Endometrial microvascular endothelial cells (primary cell): ENCODE measurements around a stretch of chr7.

GRCh38 chr7:64890668-64891273 lies 12.3 kb upstream of the ZNF273 start:
- RAMPAGE, long total RNA = no peak

GRCh38 chr7:64997763-64998680 lies 8.5 kb downstream of the ERV3-1 start:
- RAMPAGE, long total RNA = no peak

- RAMPAGE, long total RNA = no peak
Measured at GRCh38 chr7:65509313-65509618, 135.6 kb downstream of the ZNF92 start.

- RAMPAGE, long total RNA = no peak
Measured at GRCh38 chr7:65751347-65751663, 121.6 kb upstream of the VKORC1L1 start.

- RAMPAGE, long total RNA = no peak
Measured at GRCh38 chr7:66150198-66151177, 35.8 kb downstream of the CRCP start.

DNA sequence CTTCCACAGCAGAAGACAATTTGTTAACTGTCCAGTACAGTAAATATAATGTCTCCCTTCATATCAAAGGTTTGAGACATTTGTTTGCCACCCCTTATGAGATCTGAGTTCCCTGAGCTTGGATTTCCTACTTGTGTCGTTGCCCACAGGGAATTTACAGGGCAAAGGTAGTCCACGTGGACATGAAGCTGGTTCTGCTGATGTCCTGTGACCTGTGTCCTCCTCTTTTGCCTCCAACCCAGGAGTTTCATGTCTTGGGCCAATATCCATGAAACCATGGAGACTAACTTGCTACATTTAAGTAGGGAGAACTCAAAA lies 172.3 kb upstream of the KCTD7 start:
- RAMPAGE, long total RNA = no peak

GRCh38 chr7:66619082-66619500 lies 9.6 kb upstream of the KCTD7 start:
- RAMPAGE, long total RNA = no peak

- RAMPAGE, long total RNA = no peak
Measured at GRCh38 chr7:66640768-66641398, 12.2 kb downstream of the KCTD7 start.

DNA sequence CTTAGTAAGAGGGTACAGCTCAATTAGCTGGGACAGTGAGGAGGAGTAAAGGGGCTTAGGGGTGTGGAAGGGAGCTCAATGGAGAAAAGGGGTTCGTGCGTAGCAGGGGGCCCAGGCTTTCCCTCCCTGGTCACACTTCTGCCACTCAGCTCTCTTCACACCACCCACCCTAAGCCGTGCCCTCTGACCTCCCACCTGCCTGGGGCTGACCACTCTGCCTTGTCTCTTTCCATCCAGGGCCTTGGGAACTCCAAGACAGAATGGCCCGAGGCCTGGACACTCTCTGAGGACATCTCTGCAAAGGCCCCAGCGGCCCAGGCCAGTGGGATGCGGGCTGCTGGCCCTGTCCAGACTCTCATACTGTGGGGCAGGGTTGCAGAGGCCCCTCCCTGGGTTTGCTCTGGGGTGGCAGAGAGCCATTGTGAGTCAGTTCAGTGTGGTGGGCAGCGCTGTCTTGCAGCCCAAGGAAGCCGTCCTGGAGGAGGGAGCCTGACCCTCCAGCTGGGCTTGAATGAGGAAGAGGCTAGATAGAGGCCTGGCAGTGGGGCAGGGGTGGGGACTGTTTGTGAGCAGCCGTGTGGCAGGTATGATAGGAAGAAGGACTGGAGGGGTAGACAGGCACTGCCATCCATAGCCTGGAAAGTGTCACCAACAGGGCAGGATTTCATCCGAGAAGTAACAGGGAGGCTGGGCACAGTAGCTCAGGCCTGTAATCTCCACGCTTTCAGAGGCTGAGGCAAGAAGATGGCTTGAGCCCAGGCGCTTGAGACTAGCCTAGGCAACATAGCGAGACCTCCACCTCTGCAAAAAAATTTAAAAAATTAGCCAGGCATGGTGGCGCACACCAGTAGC lies 39.8 kb upstream of the RABGEF1 start:
- RAMPAGE, long total RNA = no peak

GRCh38 chr7:66792826-66793247 lies 52.3 kb downstream of the RABGEF1 start:
- RAMPAGE, long total RNA = no peak

DNA sequence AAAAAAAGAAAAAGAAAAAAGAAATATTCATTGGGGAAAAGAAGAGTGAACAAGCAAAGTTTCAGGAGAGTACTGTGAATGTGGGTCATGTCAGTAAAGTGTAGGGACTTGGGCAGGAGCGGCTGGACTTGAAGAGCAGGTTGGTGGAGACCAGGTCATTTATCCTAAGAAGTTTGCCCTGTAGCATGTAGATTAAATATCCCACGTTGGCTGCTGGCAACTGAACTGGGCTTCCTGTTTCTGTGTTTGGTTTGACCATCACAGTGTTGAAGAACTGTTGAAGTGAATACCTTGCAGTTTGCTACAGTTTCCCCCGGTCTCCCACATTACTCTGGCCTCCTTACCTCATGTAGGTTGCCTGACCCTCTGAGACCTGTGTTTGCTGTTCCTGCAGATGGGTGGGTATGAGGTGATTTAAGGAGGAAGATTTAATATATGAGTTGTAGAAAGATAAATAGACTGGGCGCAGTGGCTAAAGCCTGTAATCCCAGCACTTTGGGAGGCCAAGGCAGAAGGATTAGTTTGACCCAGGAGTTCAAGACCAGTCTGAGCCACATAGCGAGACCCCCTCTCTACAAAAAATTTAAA lies 32.7 kb upstream of the TMEM248 start:
- RAMPAGE, long total RNA = no peak

GRCh38 chr7:66958943-66959415 lies 36.4 kb downstream of the SBDS start:
- RAMPAGE, long total RNA = no peak

DNA sequence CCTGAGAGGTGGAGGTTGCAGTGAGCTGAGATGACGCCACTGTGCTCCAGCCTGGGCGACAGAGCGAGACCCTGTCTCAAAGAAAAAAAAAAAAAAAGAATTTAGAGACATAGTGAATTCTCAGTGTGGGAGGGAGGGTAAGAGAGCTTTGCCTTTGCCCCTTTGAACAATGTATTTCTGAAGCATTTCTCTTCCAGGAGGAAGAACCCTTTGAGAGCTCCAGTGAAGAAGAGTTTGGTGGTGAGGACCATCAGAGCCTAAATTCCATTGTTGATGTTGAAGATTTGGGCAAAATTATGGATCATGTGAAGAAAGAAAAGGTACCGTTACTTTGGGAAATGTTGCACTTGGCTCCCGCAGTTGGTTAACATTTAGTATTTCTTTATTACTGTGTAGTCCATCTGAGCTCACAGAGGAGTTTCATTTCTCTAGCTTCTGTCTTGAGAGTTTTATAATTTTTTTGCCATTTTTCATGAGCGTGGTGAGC lies 28.1 kb downstream of the TYW1 start:
- RAMPAGE, long total RNA = no peak

- RAMPAGE, long total RNA = no peak
Measured at GRCh38 chr7:67129000-67129688, 132.5 kb downstream of the TYW1 start.

- RAMPAGE, long total RNA = no peak
Measured at GRCh38 chr7:67226302-67226909, 50.3 kb upstream of the SPDYE21 start.

GRCh38 chr7:67625280-67626012 lies 348.7 kb downstream of the SPDYE21 start:
- RAMPAGE, long total RNA = no peak

DNA sequence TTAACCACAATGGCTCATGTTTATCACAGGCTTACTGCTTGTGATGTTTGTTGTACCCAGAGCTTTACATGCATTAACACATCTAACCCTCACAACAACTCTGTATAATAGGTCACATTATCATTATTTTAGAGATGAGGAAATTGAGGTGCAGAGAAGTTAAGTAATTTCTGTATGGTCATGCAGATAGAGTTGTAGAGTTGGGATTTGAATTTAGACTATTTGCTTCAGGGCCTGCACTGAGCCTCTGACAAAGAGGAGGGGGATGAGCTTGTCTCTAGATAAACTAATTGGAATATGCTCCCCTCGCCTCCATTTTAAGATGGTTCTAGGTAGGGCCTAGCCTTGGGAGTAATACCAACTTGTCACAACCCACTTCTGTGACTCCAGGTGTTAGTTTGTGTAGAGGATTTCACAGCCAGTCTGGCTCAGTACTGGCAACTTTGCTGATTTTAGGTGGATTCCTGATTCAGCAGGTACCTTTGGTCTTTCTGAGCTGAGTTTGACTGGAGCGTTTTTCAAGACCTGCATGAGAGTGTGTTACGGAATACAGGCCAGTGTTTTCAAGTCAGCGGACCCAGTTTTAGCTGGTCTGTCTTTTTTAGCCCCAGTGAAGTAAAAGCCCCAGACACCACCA lies 19.8 kb downstream of the AUTS2 start:
- RAMPAGE, long total RNA = no peak

- RAMPAGE, long total RNA = no peak
Measured at GRCh38 chr7:69701967-69702271, 103.6 kb downstream of the AUTS2 start.

- RAMPAGE, long total RNA = no peak
Measured at GRCh38 chr7:70369224-70369554, 762.8 kb upstream of the GALNT17 start.

- RAMPAGE, long total RNA = no peak
Measured at GRCh38 chr7:70571254-70571933, 560.5 kb upstream of the GALNT17 start.